A375 (cell line): ENCODE measurements around the gene RGS8.

- RAMPAGE, long total RNA = no peak
Measured at GRCh38 chr1:180953903-180954992, 41.6 kb downstream of the KIAA1614 start.

GRCh38 chr1:181087045-181088100, 1.1 kb upstream of the IER5 start:
- RAMPAGE, long total RNA = no peak

DNA sequence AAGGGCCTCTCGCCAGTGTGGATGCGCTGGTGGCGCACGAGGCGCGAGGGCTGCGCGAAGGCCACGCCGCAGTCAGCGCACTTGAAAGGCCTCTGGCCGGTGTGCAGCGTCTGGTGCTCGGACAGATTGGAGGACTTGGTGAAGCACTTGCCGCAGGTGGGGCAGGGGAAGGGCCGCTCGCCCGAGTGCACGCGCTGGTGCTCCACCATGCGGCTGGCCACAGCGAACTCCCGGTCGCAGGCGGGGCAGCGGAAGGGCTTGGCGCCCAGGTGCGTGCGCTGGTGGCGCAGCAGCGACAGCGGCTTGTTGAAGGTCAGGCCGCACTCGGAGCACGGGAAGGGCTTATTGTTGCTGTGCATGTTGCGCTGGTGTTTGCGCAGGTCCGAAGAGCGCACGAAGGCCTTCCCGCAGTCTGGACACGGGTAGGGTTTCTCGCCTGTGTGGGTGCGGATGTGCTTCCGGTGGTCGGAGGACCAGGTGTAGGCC, 4.9 kb downstream of the ZNF648 start:
- RAMPAGE, long total RNA = no peak

DNA sequence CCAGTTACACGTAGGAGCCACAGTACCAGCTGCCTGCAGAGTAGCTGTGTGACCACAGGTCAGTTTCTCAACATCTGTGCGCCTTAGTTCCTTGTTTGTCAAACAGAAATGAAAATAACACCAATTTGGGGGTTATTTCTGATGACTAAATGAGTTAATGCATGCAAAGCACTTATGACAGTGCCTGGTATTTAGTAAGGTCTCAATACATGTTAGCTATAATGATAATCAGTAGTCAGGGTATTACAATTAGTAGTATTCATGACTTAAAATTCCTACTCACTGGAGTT, 85.7 kb upstream of the ZNF648 start:
- RAMPAGE, long total RNA = no peak

DNA sequence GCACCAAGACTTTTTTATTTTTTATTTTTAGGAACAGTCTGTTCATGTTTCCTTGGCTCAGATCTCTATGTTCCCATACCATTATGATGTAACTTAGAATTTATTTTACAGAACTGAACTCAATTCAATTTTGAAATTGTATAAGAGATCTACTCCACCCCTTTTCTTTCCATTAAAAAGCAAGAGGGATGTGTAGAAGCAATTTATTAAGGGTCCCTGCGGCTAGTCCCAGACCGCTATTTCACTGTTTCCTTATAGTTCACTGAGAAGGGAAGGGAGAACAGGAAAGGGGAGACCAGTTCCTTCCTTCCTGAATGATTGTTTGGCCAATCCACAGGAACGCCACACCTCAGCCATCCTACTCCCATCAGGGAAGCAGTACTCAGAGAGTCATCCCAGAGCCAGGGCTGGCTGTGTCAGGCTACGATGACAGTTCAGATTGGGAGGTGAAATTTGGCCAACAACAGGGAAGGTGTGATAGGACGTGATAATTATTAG, 112.6 kb upstream of the ZNF648 start:
- RAMPAGE, long total RNA = no peak

DNA sequence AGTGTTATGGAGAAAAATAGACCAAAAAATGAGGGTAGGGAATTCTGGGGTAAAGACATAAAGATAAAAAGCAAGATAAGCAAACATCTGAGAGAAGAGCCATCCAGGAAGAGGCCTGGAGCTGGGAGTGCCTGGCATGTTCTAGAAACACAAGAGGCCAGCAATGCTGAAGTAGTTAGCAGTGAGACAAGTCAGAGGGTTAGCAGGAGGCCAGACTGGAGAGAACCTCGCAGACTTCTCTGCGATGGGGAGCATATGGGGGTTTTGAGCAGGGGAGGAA, 113.2 kb downstream of the GLUL start:
- RAMPAGE, long total RNA = no peak

GRCh38 chr1:182299899-182300420, 91.6 kb downstream of the GLUL start:
- RAMPAGE, long total RNA = no peak

GRCh38 chr1:182304540-182305180, 86.9 kb downstream of the GLUL start:
- RAMPAGE, long total RNA = no peak

- RAMPAGE, long total RNA = no peak
Measured at GRCh38 chr1:182317301-182317899, 74.2 kb downstream of the GLUL start.

DNA sequence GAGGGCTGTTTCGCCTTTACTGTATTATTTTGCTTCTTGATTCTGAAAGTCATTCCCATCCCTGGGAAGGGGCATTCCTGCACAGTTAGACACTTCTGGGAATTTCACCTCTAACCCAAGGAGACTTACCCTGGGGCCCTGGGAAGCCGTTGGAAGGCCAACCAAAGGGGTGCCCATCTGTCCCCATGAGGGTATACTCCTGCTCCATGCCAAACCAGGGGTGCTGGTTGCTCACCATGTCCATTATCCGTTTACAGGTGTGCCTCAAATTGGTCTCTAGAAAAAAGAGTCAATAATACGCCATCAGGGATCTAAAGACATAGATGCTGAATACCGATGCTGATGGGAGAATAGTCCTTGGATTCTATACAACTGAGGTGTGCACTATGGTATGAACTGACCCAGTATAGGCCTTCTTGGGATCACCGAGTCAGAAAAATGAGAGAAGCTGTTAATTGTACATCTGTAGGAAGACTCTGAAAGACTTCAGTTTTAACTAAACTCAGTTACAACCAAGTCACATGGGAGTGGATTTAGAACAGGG, 5.4 kb downstream of the GLUL start:
- RAMPAGE, long total RNA = no peak

DNA sequence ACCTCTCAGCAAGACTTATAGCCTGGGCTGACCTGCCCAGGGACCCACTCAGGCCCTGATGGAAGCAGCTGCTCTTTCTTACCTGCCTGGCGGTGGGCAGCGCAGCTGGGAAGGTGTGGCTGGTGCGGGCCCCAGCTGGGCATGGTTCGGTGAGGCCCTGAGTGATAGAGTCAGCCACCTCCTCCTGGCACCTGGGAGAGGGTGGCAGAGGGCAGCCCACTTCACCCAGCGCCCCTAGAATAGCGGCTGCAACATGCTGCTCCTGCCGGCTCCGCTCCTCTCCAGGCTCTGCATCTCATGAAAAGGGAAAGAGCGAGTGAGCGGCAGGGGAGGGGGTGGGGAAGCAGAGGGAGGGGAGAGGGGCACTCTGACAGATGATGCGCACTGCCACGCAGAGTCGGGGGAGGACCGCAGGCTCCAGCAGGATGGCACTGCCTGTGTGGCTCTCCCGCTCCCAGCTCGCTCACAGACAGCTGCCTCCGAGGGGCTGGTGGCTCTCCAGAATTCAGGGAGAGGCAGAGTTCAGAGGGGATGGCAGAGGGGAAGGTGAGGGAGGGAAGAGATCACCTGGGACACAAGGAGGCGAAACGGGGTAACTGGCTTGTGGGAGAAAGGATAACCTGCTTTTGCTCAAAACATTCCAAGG, at the start of gene RGS8:
TSS of gene RGS8 (minus strand) at position 318 of the 646 bp plus-strand sequence.
- RAMPAGE, long total RNA = no peak

GRCh38 chr1:182722214-182722500, 37.8 kb upstream of the RGS8 start:
- RAMPAGE, long total RNA = no peak

DNA sequence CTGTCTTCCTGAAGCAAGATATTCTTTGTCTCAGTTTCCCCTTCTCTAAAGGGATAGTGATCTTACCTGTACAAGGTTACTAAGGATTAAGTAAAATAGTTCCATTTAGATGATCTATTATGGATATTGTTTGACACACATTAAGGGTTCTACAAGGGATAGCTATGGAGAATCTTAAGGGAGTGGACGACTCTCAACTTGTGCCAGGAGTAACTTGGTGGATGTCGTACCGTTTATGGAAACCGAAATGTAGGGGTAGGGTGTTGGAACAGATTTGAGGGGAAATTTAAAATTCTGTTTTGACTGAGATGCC, 1.4 kb downstream of the DHX9 start:
- RAMPAGE, long total RNA = no peak

DNA sequence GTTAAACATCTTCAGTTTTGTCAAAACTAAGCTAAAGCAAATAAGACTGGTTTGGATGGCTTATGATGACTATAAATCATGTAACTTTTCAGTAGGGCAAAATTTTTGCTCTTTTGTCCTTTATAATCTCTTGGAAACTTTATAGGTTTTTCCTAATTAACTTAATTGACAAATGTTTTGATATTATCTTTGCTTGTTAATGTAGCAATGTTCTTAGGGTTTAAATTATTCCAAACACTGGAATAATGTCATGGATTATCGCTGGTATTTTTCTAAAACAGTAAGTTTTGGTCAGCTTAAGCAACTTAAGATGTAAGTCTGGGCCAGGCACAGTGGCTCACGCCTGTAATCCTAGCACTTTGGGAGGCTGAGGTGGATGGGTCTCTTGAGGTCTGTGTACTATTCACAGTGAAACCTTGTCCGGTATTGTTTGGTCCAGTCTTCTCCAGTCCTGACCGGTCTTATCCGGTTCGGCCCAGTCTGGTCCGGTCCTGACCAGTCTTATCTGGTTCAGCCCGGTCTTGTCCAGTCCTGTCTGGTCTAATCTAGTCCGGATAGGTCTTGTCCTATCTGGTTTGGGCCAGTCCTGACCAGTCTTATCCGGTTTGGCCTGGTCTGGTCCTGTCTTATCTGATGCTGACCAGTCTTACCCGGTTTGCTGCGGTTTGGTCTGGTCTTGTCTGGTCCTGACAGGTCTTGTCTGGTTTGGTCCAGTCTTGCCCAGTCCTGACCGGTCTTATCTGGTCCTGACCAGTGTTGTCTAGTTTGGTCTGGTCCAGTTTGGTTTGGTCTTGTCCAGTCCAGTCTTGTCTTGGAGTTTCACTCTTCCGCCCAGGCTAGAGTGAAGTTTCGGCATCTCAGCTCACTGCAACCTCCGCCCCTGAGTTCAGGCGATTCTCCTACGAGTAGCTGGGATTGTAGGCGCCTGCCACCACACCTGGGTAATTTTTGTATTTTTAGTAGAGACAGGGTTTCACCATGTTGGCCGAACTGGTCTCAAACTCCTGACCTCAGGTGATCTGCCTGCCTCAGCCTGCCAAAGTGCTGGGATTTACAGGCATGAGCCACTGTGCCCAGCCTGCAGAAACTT, 30.0 kb downstream of the DHX9 start:
- RAMPAGE, long total RNA = no peak

DNA sequence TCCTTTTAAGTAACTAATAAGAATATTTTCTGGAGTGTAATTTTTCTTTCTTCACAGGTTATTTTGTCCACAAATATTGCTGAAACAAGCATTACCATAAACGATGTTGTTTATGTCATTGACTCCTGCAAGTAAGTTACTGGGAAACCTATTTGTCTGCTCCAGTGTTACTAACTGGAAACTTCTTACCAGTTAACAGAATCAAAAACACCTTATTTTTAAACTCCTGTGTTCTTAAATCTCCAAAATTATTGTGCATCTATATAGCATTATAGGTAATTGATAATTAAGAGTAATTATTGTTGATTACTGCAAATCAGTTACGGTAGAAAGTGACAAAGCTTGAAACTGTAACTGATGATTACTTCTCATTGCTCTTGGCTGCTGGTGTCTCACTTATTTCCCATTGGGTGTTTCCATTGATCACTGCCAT, 37.6 kb downstream of the DHX9 start:
- RAMPAGE, long total RNA = no peak

DNA sequence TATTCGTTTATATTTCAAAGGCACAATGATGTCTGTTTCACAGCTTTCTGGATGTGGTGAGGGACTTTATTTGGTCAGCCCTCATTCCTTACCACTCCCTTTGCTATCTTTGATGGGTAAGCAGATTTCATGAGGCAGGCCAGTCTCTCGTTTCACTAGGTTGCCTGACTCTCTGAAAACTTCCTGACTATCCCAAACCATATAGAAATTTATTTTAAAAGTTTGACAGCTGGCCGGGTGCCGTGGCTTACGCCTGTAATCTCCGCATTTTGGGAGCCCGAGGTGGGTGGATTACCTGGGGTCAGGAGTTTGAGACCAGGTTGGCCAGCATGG, 34.0 kb downstream of the LAMC1 start:
- RAMPAGE, long total RNA = no peak

DNA sequence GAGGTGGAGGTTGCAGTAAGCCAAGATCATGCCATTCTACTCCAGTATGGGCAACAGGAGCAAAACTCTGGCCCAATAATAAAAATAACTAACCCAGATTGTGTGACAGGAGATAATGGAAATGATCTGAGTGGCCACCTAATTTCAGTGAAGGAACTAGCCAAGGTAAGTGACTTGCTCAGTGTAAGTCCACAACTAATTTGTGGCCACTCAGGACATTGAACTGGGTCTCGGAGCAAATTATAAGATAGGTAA, 36.2 kb downstream of the LAMC1 start:
- RAMPAGE, long total RNA = no peak

DNA sequence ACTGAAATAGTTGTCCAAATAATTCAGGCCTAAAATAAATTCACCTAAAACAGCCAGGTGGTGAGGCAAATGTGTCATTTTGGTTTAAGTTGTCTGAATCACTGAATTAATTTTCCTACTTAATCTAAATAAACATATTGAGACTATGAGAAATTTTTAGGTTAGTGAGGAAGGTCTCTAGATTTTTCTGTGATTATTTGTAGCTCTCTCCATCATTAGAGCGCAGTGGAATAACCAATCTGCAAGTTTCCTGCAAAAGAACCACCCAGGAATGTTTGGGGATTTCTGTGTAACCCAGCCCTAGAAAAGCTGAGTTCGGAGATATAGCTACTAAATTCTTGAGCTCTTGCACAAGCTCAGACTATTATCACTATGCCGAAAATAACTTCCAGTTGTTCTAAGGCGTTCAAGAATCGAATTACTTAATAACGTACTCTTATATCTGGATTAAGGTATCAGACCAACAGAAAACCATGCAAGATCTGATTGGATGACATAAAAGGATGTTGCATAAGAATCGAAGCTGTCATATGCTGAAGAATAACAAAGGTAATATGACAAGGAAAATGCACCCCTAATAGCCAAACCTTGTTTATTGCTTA, 7.6 kb upstream of the LAMC2 start:
- RAMPAGE, long total RNA = no peak

DNA sequence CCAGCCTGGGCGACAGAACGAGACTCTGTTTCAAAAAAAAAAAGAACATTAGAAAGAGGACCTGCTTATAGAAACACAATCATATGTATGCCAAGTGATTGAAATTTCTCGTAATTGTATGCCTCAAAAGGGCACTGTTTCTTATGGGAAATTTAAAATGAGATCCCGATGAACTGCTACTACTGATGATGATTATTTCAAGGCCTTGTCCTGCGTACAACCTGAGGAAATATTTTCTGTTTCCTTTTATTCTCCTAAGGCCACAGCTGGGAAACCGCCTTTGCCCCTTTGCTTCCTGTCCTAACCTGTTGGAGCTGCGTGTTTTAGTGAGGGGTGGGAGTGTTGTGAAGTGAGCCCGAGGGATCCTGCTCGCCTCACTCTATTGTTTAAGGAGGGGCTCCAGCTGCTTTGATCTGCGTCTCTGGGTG, 14.3 kb downstream of the LAMC2 start:
- RAMPAGE, long total RNA = no peak

DNA sequence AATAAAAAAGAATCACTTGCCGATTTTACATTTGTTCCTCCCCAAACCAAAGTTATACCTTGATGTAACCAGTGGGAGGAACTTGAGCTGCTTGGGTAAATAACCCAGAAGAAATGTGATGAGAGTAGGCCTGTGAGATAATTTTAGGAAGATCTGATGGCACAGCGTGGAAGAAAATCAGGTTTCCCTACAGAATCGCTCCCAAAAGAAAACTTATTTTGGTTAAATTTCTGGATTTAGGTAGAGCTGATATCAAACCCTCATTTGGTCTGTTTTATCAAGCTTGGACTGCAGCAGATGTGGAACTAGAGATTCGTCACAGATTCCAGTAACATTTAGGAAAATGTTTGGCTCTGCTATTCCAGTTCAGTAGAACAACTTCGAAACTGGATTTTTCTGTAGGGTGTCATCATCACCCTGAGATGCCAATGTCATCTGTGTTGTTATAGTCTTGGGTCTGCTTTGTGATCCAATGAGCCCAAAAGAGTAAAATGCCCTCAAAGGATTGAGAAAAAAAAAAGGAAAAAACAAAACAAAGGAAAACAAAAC, 55.3 kb downstream of the LAMC2 start:
- RAMPAGE, long total RNA = no peak